Measurements from ENCODE around the genes SULT1E1 and JCHAIN.

DNA sequence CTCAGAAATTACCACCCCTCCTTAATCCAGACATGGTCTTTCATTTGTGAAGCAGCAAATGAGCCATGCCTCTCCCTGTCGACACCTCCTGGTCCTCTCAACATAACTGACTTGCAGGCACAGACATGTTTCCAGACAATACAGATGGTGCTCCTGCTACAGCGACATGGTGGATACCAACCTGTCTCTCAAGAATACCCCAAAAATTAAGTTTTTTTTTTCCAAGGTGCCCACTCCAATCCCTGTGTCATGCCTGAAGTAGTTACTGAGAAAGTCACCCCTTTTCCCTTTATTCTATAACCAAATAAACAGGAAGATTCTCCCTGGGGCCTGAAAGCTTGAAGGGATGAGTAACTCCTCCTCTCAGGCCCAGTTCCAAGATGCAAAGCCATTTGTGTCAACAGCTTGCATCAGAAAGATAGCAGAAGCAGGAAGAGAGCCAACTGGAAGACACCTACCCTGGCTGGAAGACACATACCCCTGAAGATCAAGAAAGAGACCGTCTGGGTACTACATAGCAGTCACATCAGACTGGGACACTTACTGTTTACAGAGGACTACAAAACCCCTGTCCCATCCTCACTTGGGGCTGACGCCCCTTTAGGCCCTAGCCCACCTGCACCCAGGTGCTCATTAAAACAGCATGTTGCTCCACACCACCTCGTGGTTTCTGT, 5.5 kb upstream of the UGT2B17 start:
- RRBS: no CpG with 5 or more reads among the region's 5 CpGs

GRCh38 chr4:69057787-69058478, 38.3 kb upstream of the UGT2B7 start:
- RRBS: no CpG with 5 or more reads among the region's 4 CpGs

GRCh38 chr4:69663742-69664116, 10.7 kb upstream of the UGT2A1 start:
- RRBS: no CpG with 5 or more reads among the region's 7 CpGs

- RRBS: no CpG with 5 or more reads among the region's 1 CpG
Observed at GRCh38 chr4:69859801-69860482, at the start of gene SULT1E1. TSS of gene SULT1E1 (minus strand) at chr4:69860145.

DNA sequence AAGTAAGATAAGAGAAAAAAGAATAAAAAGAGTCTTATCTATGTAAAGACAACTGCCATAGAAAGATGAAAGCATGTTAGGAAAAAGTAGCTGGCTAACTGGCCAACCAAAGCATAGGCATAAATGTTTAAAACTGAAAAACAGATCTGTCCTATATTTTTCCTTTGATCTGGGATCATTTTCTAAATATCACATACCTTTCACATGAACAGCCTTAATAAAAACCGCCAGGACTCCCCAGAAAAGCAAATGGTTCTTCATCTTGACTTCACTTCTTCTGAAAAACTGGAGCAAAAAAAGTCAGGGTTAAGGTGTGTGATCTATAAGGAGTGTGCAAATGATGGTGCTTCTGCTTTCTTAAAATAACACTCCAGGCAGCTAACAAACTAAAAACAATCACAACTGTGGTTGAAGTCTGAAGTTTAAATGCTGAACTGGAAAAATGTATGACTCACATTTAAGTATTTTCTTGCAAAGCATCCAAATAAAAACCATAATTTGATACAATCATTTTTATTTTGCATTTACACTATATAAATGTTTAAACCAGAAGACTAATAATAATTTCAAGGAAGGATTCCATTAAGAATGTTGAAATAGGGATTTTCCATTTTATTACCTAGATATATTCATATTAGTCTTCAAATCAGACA, at the start of gene JCHAIN:
Gene JCHAIN, minus strand, starts transcription at position 279 of the 653 bp plus-strand sequence.
- RRBS: no CpG with 5 or more reads among the region's 1 CpG

DNA sequence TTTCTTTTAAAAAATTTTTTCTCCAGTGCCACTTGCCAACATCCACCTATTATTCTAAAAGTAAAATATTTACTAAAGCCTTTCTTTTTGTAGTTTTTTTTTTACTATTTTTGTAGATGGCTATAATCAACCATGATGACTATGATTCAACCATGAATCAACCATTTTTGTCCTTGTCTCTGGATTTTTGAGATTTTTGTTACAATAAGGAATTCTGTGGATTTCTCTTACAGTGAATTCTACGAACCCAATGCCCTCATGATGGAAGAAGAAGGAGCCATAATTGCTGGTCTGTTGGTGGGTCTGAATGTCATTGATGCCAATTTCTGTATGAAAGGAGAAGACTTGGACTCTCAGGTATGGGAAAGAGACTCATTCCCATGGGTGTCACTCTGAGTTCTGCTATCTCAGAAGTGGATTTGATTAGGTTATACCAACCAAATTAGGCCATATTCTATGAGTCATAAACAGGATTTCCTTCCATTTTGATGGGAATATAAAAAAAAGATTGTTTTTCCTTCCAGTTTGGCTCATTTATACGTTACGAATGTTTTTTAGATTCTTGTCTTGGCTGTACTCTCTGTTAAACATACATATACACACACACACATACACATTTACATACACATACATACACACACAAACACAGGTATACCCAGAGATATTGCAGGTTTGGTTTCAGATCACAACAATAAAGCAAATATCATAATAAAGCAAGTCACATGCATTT, 46.7 kb downstream of the RUFY3 start:
- RRBS: no CpG with 5 or more reads among the region's 3 CpGs

- RRBS: no CpG with 5 or more reads among the region's 2 CpGs
Observed at GRCh38 chr4:70836088-70836409, 3.6 kb downstream of the GRSF1 start.

GRCh38 chr4:70946923-70947320, 44.8 kb downstream of the MOB1B start:
- RRBS: no CpG with 5 or more reads among the region's 4 CpGs

GRCh38 chr4:70996923-70997523, 3.6 kb downstream of the DCK start:
- RRBS: no CpG with 5 or more reads among the region's 2 CpGs

GRCh38 chr4:71162487-71162818, 24.6 kb upstream of the SLC4A4 start:
- RRBS: no CpG with 5 or more reads among the region's 3 CpGs

DNA sequence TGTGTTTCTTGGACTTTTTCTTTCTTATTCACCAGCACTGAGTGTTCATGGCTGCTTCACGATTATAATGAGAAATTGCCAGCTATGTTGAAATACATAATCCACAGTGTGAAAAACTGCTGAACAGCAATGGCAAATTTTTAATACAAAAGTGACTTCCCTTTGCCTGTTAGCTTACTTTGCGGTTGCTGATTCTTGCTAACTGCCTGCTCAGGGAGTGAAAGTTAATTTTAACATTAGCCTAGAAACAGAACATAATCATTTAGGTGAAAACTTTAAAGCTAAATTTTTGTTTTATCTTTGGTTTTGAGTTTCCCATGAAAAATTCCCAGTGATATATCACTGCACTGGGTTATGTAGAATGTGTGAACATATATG, 1.9 kb upstream of the SLC4A4 start:
- RRBS: no CpG with 5 or more reads among the region's 2 CpGs

DNA sequence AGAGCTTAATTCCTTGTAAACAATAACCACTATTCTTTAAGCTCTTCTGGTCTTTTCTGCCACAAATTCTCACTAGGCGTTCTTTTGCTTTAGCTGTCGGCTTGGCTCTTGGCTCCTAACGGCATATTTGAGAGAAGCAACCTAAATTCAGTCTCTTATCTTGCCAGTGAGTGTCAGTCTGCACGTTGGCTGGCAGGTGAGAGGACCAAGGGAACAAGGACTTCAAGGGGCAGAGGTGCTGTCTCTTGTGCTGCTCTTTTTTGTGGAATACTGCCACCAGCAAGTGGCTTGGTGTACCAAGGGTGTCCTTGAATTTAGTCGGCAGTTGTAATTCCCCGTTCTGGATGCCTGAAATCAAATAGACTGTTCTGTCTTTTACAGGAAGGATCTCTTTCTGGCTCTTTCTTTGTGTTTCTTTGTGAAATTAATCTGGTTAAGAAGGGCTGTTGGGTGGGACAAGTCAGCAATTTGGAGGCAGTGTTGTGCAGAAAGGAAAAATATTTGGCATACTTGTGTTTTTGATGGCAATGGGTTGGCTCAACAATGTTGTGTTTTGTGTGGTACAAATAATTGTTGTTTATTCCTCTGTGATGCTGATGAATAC, 74.0 kb downstream of the SLC4A4 start:
- RRBS: no CpG with 5 or more reads among the region's 6 CpGs

DNA sequence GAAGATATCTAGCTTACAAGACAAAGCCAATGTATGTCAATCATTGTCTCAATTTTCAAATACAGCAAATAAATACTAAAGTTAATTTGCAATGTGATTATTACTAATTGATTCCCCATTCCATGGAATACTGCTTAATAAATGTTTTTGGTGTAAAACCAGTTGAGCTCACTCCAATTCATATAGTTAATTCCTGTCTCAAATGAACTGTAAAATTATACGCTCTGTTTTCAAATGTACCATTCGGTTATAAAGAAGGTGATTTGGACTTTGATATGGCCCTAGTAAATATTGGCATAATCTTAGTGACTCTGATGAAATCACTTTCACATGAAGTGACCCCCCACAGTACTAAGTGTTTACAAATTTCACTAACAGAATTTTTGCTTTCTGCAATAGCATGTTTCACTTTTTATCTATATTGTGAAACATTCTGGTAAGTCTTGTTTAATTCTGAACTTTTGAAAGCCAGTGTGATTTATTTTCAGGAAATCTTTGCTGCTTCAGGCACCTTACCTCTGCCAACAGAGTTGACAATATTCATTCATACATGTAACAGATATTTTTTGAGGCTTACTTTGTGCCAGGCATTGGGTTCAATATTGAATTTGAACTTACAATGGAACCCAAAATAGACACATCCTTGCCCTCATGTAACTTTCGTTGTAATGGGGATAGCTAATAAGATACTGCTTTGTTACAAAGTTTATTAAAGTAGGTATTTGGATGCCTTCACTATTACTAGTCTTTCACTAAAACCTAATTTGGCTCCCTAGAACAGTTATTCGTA, 10.8 kb downstream of the GC start:
- RRBS: no CpG with 5 or more reads among the region's 4 CpGs

- RRBS: no CpG with 5 or more reads among the region's 1 CpG
Observed at GRCh38 chr4:72197523-72197722, 165.6 kb downstream of the NPFFR2 start.

DNA sequence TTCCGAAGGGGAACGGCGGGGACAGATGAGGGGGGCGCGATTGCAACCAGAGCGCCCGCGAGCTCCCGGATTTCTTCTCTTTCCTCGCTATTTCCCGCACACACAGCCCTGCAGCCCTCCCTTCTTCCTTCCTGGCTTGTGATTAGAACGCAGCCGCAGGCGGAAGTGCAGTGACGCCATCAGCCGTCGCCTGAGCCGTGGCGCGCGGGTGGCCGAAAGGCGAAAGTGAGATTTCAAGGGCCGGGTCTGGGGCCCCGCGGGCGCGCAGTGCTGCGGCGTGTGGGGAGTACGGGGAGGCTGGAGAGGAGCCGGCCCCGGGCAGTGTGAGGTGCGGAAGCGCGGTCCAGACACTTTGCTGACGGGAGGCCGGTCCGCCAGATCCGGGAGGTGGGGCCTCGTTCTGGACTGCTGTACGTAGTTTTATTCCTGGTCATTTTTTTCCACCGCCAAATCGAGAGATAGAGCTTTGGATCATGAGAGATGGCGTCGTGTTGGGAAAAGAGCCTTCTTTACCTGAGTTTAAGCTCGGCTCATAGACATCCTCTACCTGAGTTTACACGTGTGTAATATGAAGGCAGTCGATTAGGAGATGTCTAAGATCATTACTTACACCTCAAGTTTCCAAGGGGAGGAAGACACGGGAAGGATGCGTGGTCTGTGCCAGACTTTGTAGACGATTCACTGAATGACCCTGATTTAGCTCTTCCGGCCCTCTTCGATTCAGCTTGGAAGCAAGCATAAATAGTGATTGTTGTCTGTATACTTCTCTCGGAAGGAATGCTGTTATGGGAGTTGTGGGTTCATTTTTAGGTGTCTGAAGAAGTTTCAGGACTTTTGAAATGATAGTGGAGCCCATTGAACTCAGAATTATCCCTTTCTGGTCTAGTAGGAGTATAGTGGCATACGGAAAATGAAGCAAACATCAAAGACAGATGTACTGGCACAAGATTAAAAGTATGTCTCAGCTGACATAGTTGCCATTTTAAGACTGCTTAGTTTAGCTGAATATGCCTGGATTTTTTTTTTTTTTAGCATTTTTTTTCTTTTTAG, 726 bp upstream of the ANKRD17 start:
- RRBS: 1% methylated on average over 12 of the region's 56 CpGs

- RRBS: no CpG with 5 or more reads among the region's 7 CpGs
Observed at GRCh38 chr4:73319721-73320171, 61.1 kb upstream of the ANKRD17 start.

GRCh38 chr4:73388729-73389346, 15.2 kb upstream of the ALB start:
- RRBS: no CpG with 5 or more reads among the region's 2 CpGs

DNA sequence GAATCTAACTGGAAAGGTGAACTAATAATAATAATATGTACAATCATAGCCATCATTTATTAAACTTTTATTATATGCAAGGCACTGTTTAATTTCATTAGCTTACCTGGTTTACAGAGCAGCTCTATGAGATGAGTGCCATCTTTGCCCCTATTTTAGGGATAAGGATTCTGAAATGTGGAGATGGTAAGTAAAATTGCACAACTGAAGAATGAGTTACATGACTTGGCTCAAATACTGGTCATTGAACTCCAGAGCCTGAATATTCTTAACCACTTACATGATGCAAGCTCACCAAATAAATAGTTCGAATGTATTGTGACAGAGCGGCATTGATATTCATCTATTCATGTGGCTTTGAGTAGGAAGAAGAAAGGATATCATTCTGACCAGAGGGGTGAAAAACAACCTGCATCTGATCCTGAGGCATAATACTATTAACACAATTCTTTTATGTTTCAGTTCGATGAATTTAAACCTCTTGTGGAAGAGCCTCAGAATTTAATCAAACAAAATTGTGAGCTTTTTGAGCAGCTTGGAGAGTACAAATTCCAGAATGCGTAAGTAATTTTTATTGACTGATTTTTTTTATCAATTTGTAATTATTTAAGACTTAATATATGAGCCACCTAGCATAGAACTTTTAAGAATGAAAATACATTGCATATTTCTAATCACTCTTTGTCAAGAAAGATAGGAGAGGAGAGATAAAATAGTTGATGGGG, 11.9 kb downstream of the ALB start:
- RRBS: no CpG with 5 or more reads among the region's 4 CpGs

GRCh38 chr4:73418036-73418571, 14.0 kb downstream of the ALB start:
- RRBS: no CpG with 5 or more reads among the region's 6 CpGs

GRCh38 chr4:74134260-74134627, 23.7 kb upstream of the MTHFD2L start:
- RRBS: no CpG with 5 or more reads among the region's 4 CpGs